ENCODE measurements around the gene PRL.

GRCh38 chr6:18249350-18249549 is 15.1 kb downstream of the DEK start:
- PRO-cap, 4 experiments, result no peak in any of the 4 experiments
- RAMPAGE, long total RNA, 2 experiments, result no peak in any of the 2 experiments

- PRO-cap, 4 experiments, result peak in 1 of 4 experiments; most common plus-strand start chr6:18260672 (in 1)
- RAMPAGE, long total RNA, 2 experiments, result no peak in any of the 2 experiments
These were observed 4.1 kb downstream of the DEK start for GRCh38 chr6:18260158-18260770.

- PRO-cap, 4 experiments, result peak in 4 of 4 experiments; most common plus-strand start chr6:18329964 (in 4)
- RAMPAGE, long total RNA, 2 experiments, result no peak in any of the 2 experiments
These were observed 57.4 kb upstream of the RNF144B start for GRCh38 chr6:18329741-18330085.

- PRO-cap, 4 experiments, result no peak in any of the 4 experiments
- RAMPAGE, long total RNA, 2 experiments, result no peak in any of the 2 experiments
These were observed 46.0 kb upstream of the RNF144B start for GRCh38 chr6:18341045-18341560.

GRCh38 chr6:18360229-18360563 is 27.0 kb upstream of the RNF144B start:
- PRO-cap, 4 experiments, result peak in 1 of 4 experiments; most common minus-strand start chr6:18360414 (in 1)
- RAMPAGE, long total RNA, 2 experiments, result no peak in any of the 2 experiments

- PRO-cap, 4 experiments, result no peak in any of the 4 experiments
- RAMPAGE, long total RNA, 2 experiments, result no peak in any of the 2 experiments
These were observed 18.8 kb upstream of the RNF144B start for GRCh38 chr6:18368165-18368854.

DNA sequence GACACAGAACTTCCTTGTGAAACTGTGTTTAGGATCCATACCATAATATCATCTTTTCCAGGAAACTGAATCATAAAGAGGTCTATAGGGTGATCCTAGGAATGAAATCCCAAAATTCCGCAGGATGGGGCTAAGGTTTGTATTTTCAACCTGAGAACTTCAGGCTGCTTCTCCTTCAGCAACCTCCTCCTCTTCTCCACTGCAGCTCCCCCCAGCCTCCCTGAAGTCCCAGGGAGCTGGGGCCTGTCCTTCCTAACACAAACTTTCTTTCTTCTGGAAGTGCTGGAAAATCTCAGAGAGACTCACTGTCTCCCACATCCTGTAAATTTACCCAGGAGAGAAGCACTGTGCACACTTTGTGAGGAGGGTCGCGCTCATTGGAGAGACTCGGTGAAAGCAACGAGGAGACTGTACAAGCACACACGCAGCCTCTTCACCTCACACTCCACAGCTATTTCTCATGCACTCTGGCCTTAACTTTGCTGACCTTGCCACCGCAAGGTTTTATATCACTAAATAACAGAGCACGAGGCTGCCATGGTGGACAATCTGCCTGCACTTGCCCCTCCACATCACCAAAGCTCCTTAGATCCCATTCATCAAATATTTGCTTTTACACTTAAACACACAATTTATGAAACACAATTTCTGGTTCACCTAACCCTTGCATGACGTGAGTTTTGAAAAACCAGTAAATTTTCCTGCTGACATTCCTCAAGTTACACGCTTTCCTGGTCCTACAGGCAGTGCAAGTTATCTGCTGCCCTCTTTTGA is 14.3 kb downstream of the ID4 start:
- PRO-cap, 4 experiments, result no peak in any of the 4 experiments
- RAMPAGE, long total RNA, 2 experiments, result no peak in any of the 2 experiments

GRCh38 chr6:19902774-19903091 is 65.6 kb downstream of the ID4 start:
- PRO-cap, 4 experiments, result no peak in any of the 4 experiments
- RAMPAGE, long total RNA, 2 experiments, result no peak in any of the 2 experiments

DNA sequence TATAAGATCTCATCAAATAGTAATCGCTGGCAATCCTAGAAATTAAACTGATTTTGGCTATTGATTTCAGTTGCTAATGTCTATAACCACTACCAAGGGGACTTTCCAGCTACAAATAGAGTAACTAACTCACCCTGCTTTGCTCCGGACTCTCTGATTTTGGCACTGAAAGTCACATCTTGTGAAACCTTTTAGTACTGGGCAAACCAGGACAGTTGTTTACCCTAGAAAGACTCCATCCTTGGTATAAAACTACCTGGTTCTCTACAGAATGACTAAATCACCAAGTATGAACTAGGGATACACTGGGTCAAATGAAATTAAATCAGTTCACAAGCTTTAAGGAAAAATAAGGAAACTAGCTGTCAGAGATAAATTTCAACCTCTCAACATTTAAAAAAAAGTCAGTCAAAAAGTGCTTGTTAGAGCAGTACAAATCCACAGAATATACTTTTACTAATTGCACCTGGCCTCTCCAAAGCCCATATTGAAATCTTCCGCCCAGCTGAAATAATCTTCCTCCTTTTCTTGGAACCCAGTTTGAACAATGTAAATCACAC is 82.5 kb downstream of the MBOAT1 start:
- PRO-cap, 4 experiments, result peak in 4 of 4 experiments; most common plus-strand start position 278 of the sequence (in 3); most common minus-strand start position 155 of the sequence (in 2)
- RAMPAGE, long total RNA, 2 experiments, result no peak in any of the 2 experiments

DNA sequence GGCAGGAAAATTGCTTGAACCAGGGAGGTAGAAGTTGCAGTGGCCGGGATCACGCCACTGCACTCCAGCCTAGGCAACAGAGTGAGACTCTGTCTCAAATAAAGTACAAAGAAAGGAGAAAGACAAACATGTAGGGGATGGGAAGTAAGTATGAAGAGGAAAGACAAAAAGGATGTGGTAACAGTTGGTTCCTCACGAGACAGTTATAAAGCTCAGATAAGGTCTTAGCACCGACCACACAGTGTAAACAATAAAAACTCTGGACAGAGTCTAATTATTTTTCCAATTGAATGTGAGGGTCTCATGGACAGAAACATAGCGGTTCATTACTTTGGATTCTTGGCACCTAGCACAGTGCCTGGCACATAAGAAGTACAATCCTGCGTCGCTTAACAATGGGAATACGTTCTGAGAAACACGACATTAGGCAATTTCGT is 38.4 kb downstream of the MBOAT1 start:
- PRO-cap, 4 experiments, result no peak in any of the 4 experiments
- RAMPAGE, long total RNA, 2 experiments, result no peak in any of the 2 experiments

GRCh38 chr6:20319227-20320437 is 82.0 kb upstream of the E2F3 start:
- PRO-cap, 4 experiments, result peak in 1 of 4 experiments; most common plus-strand start chr6:20319702 (in 1); most common minus-strand start chr6:20319943 (in 1)
- RAMPAGE, long total RNA, 2 experiments, result no peak in any of the 2 experiments

GRCh38 chr6:20424435-20425215 is 22.9 kb downstream of the E2F3 start:
- PRO-cap, 4 experiments, result peak in 4 of 4 experiments; most common plus-strand start chr6:20425043 (in 3); most common minus-strand start chr6:20424870 (in 3)
- RAMPAGE, long total RNA, 2 experiments, result no peak in any of the 2 experiments

GRCh38 chr6:20491036-20492409 is 42.7 kb upstream of the CDKAL1 start:
- PRO-cap, 4 experiments, result no peak in any of the 4 experiments
- RAMPAGE, long total RNA, 2 experiments, result start-site peak on the plus strand in 2 of 2 experiments, at chr6:20491776-20492426 at its widest, 18 to 24 reads per replicate

DNA sequence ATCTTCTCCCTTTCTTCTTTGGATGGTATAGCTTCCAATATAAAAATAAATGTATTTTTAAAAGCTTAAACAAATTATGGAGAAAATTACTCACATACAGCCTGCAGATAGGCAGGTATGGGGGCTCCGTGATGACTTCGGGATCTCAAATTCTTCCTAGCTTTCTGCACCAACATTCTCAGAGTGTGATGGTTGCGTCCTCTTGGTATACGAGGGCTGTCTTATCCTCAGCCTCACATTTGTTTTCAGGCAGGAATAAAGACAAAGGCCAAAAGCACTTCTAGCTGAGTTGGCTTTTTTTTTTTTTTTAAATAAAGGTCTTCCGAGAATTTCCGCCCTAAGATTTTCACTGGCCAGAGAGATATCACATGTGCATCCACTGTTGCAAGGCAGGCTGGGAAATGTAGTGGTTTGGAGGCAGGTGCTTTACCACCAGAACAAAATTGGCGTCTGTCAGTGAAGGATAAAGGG is 335.0 kb upstream of the SOX4 start:
- PRO-cap, 4 experiments, result no peak in any of the 4 experiments
- RAMPAGE, long total RNA, 2 experiments, result no peak in any of the 2 experiments

DNA sequence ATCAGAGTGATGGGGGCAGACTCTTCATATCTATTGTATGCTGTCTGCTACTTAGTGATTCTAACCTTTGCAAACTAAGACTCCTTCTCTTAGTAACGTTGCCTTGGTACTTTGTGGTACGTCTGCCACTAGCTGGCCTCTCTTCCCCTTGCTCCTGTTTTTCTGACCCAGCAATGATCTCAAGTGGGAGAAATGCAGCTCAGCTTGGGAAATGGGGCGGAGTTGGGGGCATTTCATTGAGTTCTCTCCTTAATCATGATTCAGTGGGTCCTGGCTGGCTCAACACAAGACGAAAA is 55.4 kb upstream of the SOX4 start:
- PRO-cap, 4 experiments, result no peak in any of the 4 experiments
- RAMPAGE, long total RNA, 2 experiments, result no peak in any of the 2 experiments

DNA sequence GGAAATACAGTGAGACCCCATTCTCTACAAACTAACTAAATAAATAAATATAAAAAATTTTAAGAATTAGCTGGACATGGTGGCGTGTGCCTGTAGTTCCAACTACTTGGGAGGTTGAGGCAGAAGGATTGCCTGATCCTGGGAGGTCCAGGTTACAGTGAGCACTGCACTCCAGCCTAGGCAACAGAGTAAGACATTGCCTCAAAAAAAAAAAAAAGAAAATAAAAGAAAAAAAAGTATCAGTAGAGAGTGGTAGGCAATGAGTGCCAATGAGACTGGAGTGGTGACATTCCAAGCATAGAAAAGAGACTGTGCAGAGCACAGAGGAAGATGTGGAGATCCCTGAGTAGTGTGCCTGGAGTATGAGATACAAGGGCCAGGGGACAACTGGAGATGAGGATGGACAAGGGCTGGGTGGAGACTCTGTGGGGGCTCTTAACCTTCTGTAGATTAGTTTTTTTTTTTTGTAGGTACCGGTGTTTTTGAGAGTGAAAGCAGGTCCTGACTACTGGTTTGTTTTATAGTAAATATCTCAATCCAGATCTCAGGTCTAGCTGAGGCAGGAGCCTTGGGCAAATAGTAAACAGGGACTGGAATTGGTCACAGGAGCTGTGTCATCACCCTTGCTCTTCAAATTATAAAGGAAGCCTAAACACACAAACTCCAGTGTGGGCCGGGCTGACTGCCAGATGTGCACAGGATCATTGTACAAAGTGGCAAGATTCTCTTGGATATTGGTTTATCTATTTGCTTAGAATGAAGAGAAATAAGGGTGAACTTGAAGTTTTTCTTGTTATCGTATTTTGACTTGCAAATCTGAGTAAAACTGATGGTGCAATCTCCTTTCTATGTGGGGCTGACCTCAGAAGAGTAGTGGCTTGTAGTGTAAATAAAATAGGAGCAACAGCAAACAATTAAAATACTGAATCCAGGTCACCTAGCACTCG is 144.8 kb downstream of the SOX4 start:
- PRO-cap, 4 experiments, result peak in 1 of 4 experiments; most common plus-strand start position 666 of the sequence (in 1)
- RAMPAGE, long total RNA, 2 experiments, result no peak in any of the 2 experiments

GRCh38 chr6:21947554-21948353 is 349.1 kb downstream of the PRL start:
- PRO-cap, 4 experiments, result no peak in any of the 4 experiments
- RAMPAGE, long total RNA, 2 experiments, result no peak in any of the 2 experiments

GRCh38 chr6:22043258-22044028 is 253.4 kb downstream of the PRL start:
- PRO-cap, 4 experiments, result no peak in any of the 4 experiments
- RAMPAGE, long total RNA, 2 experiments, result no peak in any of the 2 experiments

DNA sequence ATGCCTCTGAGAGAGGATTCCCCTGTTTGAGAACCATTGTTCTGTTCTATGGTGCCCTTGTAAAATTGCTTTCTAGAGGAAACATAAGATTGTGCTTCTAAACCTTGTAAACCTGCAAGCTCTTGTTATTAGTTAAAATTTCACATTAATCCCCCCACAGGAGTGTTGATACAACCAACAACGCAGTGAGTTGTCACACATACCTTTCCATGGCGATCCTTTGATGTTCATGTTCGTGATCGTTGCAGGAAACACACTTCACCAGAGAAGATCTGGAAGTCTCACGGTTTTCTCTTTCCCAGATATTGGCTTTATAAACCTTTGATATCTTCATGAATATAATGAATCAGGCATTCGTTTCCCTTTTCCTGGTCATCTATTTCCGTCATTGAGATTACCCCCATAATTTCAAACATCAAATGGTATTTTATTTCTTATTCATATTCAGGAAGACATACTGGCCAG is at the start of gene PRL:
Gene PRL (minus strand): TSS at position 285 of the 465 bp plus-strand sequence.
- PRO-cap, 4 experiments, result no peak in any of the 4 experiments
- RAMPAGE, long total RNA, 2 experiments, result no peak in any of the 2 experiments

GRCh38 chr6:23583851-23584757 is 541.9 kb upstream of the NRSN1 start:
- PRO-cap, 4 experiments, result peak in 2 of 4 experiments; most common plus-strand start chr6:23584378 (in 1); most common minus-strand start chr6:23584418 (in 2)
- RAMPAGE, long total RNA, 2 experiments, result start-site peak on the minus strand in 2 of 2 experiments, at chr6:23584169-23584340 at its widest, 7 reads per replicate